HTR-8/SVneo (cell line): ENCODE results near the genes TMBIM6 and CELA1.

DNA sequence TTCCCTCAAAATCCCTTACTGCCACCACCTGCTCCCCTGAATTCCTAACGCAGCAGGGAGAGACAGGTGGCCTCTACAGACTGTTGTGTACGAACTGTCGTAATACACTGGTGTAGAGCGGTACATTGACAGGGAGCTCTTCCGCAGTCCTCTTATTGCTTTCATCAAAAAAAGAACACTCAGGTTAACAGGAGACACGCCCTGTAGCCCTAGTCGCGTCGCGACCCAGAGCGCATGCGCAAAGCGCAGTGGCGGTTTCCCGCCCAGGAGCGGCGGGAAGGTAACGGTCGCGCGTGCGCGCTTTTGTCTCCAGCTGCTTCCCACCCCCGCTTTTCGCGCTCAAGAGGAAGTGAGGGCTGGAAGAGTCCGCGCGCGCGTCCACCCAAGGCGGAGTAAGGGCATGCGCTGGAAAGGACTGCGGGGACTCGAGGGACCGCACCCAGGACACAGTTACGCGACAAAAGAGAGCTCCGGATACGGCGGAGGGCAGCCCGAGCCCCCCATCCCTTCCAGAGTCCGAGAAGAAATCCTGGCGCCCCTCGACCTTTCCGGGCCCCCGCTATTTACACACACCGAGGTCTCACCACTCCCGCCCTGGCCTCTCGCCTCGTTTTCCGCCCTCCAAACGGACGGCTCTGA lies 515 bp downstream of the TUBA1B start:
- RRBS, result under 1% methylated on average over 12 of the region's 54 CpGs

DNA sequence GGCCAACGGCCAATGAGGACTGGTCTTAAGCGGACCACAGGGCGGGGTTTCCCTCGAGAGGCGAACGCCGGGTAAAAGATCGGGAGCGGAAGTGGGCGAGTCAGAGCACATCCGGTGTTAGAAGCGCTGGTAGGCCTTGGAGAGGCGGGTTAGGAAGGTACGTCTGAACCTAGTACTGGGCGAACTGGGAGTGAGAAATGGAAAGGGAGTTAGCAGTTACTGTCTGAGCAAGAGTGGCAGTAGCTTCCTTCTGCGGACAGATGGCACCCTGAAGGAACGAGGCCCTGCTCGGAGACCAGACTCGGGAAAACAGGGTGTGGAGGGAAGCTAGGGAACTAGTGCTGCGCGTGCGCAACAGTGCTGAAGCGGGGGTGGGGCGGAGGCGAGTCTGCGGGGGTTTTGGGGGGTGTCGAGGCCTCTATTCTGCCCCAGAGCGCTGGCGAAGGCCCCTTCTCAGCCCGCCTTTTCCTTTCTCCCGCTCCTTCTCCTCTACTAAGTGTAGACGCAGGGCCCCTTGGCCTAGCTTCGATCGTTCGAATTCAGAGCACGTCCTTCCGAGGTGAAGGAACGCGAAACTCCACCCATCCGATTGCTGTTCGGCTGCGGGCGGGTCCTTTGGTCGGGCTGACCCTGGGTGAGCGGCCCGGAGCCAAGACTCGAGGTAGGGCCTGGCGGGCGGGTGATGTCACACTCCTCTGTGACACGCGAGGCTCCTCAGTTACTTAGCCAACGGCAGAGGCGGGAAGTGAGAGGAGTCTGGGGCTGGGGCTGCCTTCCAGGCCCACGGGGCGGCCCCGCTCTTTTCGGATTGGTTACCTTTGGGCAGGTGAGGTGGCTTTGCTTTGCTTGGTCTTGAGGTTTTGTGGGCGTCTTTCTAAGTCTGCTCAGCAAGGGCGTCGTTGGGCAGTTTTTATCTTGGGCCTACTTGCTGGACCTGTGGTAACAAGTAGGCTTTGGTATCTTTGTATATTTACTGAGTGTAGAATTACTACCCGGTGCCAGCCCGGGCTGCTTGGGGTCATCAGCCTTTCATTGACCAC lies at the start of gene TMBIM6:
TSS of gene TMBIM6 (plus strand) at position 103 of the 1,040 bp plus-strand sequence.
- RRBS, result 7% methylated on average over 4 of the region's 62 CpGs

DNA sequence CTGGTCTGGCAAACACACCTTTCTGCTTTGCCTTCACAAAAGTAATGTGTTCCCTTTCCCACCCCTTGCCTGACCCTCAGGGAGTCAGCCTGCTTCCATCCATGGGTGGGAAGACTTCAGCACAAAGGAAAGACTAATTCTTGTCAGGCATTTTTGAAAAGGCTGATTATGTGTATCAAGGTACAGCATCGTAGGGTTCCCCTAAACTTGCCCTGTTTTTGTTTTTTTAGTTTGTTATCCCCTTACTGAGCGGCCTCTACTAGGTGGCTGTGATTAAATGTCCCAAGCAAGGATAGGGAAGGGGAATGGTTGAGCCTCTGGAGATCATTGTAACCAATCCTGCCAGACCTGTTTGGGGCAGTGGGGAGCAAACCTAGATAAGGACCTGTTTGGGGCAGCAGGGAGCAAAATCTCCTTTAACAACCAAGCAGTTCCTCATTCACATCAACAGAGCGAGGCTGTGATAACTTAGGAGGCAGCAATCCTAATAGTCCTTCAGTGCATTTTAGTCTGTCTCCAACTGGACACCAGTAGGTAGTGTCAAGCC lies 22.2 kb downstream of the TMBIM6 start:
- RRBS, result no CpG with 5 or more reads among the region's 3 CpGs

- RRBS, result 92% methylated on average over 20 of the region's 48 CpGs
These were observed 804 bp upstream of the AQP5 start for GRCh38 chr12:49960731-49961404.

GRCh38 chr12:49972224-49972721 lies 474 bp upstream of the AQP6 start:
- RRBS, result no CpG with 5 or more reads among the region's 14 CpGs

DNA sequence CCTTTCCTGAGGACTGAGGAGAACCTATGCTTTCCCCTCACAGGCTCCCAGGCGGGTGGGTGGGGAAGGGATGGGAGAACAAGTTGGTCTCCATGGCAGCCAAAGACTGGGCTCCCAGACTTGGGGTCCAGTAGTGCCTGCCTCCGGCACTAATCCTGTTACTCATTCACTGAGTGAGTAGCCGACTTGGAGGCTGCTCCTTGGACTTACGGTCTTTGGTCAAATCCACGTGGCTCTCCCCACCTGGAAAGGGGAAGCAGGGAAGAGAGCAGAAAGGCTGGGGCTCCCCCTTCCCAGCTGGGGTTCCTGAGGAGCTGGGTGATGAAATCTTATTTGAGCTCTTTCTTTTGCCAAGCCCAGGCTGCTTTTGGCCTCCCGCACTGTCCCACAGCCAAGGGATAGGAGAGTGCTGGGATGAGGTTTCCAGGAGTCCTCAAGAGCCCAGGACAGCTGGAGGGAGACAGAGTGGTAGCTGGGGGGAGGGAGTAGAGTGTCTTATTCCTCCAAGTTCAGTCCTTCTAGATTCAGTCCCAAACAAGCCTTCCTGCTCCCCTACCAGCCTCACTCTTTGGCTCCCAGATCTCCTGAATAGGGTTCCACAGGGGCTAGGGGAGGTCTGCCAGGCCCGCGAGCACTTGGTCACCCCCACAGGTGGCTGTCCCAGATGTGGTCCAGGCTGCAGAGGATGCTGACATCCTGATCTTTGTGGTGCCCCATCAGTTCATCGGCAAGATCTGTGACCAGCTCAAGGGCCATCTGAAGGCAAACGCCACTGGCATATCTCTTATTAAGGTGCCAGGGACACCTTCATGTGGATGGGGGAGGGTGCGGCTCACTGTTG lies 1.3 kb downstream of the GPD1 start:
- RRBS, result no CpG with 5 or more reads among the region's 11 CpGs

- RRBS, result no CpG with 5 or more reads among the region's 5 CpGs
These were observed 21.2 kb upstream of the CERS5 start for GRCh38 chr12:50188286-50188881.

GRCh38 chr12:50297919-50298524 lies 14.7 kb upstream of the LIMA1 start:
- RRBS, result no CpG with 5 or more reads among the region's 1 CpG

GRCh38 chr12:50390190-50390501 lies 6.3 kb downstream of the FAM186A start:
- RRBS, result no CpG with 5 or more reads among the region's 3 CpGs

- RRBS, result no CpG with 5 or more reads among the region's 33 CpGs
These were observed 1.1 kb downstream of the ATF1 start for GRCh38 chr12:50764757-50765734.

DNA sequence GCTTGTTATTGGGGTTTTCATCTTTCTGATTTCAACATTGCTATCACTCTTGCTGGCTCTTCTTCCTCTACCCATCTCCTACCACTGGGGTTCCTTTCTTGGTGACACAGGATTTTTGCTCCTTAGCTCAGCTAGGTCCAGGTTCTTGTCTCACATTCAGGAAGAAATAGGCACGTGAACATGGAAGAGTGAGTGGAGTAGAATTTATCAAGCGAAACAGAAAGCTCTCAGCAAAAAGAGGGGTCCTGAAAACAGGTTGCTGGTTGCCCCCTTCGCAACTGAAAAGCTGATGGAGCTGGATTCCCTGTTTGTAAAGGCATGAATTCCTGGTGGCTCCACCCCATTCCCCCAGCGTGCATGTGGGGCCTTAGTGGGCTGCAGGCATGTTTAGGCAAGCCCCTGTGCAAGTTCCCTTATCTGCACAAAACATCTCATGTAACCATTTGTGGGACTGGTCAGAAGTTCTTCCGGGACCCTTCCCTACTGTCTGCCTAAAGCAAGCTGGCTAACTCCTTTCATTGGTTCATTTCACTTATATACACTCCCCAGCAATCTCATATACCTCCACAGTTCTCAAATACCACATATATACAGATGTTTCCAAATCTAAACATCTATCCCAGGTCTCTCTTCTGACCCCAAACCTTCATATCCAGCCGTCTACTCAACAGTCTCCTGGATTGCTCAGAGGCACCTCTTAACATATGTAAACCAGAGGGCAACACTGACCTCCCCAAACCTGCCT lies 3.5 kb downstream of the METTL7A start:
- RRBS, result no CpG with 5 or more reads among the region's 6 CpGs

DNA sequence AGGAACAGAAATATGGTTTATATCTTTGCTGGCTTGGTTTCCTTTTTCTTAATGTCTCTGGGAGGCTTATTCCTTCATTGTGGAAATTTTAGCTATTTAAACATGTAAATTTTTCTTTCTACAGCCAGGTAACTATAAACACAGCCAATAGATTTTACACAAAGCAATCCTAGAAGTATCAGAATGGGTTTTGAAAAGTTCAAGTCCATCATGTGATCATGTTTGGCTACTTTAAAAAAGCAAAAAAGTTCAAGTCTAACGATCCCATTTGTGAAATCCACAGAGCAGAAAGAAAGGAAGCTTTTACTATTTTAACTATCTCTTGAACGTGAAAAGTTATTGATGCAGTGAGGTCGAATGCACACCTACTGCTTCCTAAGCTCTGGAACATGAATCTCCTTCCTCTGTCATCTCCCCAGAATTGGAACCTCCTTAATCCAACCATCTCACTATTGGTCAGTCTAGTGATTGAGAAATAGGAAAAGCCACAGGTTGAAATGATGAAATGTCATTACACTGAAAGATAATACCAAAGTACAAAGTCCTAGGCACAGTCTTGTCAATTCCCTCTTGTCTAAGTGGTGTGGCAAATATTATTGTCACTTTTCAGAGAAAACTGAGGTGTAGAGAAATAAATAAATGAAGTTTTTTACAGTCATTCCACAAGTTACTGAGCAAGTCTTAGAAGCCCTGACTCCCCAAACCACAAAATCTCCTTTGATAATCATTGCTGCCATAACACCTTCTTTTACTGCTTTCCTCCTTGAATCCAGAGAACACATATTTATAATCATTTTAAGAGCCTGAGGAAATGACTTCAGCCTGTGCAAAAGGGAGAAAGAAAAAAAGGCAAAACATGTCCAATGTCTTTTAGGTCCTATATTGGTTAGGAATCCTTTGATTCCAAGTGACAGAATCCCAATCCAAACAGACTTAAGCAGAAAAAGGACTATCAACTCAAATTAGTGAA lies 8.0 kb downstream of the METTL7A start:
- RRBS, result no CpG with 5 or more reads among the region's 3 CpGs

DNA sequence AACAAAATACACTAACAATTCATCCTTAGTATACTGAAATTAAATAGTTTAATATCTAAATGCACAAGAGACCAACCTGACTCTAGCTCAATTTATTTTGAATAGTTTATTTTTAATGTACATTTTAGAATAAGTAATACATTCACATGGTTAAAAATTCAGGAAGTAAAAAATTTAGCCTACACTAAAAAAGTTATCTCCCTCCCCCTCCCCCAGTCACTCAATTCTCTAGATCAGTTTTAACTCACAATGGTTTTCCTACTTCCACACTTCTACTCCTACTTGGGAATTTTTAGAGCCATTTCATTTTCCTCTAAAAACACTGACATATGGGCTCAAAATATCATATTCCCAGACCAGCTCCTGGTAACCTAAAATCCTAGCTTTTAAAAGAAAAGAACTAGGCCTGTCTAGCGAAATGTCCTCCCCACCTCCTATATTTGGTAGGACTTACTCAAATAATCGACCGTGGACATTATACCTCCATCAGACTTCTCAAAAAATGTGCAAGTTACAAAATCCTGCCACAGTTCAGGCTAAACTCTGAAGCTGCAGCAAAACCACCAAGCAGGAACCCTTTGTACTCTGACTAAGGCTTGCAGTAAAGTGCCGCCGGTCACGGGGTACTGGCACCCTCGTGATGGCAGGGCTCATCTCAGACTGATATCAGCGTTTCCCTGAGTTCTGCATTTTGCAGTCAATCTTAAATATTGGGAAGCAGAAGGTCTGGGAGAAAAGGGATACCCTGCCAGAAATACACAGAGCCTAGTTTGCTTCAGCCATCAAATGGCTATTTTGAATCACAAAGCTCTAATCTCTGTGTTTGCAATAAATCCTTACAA lies 17.3 kb downstream of the SLC11A2 start:
- RRBS, result no CpG with 5 or more reads among the region's 8 CpGs

- RRBS, result no CpG with 5 or more reads among the region's 18 CpGs
These were observed 888 bp downstream of the TFCP2 start for GRCh38 chr12:51171896-51172598.

DNA sequence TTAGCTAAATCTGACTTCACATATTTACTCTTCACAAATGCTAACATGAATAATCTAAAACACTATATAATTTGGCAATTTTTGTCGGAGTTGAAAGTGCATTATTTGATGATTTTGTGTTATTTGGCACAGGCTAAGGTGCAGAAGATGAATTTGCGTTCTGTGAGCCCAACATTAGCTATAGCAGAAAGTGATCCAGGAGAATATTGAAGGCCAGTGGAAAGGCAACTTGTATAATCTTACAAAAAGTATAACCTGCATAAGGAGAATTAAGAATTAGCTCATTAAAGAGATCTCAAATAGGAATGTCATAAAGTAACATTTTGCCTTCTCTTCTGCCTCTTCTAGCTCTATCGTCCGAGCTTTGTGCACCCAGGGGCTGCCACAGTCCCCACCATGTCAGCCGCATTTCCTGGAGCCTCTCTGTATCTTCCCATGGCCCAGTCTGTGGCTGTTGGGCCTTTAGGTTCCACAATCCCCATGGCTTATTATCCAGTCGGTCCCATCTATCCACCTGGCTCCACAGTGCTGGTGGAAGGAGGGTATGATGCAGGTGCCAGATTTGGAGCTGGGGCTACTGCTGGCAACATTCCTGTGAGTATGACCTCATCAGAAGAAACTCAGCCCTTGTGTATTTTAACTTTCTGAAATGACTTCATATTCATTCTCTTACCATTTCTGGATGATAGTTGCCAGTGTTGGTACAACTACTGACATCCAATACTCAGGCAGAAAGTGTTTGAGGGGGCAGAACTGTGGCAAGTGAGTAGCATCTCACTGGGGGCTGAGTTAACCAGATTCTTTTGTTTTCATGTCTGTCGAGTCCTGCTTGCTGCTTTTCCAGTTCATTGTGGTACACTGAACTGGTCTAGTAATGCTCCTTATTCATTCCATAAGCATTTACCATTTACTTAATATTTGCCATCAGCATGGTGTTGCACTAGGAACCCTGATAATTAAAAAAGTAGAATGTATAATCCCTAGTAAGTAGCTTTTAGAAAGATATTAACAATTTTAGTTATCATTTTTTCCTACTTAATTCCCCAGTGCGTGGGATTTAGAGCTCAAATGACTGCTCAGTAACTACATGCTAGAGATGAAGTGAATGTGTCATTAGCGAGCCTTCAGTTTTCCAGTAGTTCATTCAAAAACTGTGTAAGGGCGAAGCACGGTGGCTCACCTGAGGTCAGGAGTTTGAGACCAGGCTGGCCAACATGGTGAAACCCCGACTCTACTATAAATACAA lies 2.3 kb downstream of the DAZAP2 start:
- RRBS, result no CpG with 5 or more reads among the region's 12 CpGs

DNA sequence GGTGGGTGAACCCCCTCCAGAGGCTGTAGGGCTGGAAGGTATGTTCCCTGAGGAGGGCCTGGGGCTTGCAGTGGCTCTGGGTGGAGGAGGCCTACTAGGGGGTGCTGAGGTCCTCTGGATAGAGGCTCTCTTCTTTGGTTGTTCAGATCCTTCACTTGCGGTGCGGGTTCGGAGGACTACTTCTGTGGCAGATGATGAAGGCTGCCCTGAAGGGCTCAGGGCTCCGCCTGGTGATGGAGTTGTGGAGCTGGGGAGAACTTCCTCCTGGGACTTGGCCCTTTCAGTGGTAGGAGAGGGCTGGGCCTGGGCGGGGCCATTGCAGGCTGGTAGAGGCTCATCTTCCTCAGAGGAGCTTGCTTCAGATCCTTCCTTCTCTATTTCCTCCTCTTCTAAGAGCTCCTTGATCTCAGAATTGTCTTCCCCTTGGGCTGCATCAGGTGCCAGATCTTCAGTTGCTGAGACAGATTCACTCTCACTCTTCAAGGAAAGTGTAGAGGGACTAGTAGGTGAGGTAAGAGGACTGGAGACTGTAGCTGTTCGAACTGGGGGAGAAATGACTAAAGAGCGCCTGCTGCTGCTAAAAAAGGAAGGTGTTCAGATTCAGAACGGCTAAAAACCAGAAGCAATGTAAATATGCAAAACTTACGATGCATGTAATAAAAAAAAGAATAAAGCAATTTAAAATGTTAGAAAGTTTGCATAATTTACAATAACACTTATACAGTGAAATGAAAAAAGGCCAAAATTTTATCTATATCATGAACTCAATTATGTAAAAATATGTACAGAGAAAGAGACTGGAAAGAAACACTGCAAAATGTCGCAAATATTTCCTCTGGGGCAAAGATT lies 21.8 kb upstream of the SMAGP start:
- RRBS, result no CpG with 5 or more reads among the region's 10 CpGs

DNA sequence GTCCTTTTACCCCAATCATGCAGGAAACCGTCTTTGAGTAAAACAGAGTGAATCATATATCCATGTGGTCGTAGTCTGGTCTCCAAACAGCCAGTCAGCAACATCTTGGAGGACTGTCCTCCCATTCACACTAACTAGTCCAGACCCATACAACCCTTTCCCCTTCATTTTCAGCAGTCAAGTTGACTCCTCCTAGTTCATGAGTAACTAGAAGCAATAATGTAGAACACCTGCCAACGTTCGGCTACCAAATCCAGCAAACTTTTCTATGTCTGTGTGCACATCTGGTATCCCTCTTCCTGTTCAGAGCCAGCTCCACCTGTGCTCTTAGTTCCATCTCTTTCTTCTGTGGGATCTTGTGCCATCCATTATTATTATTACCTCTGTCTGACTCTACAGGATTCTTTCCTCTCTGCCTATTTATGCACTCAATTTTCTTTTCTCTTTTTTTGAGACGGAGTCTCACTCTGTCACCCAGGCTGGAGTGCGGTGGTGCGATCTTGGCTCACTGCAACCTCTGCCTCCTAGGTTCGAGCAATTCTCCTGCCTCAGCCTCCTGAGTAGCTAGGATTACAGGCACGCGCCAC lies 10.9 kb upstream of the BIN2 start:
- RRBS, result no CpG with 5 or more reads among the region's 10 CpGs

DNA sequence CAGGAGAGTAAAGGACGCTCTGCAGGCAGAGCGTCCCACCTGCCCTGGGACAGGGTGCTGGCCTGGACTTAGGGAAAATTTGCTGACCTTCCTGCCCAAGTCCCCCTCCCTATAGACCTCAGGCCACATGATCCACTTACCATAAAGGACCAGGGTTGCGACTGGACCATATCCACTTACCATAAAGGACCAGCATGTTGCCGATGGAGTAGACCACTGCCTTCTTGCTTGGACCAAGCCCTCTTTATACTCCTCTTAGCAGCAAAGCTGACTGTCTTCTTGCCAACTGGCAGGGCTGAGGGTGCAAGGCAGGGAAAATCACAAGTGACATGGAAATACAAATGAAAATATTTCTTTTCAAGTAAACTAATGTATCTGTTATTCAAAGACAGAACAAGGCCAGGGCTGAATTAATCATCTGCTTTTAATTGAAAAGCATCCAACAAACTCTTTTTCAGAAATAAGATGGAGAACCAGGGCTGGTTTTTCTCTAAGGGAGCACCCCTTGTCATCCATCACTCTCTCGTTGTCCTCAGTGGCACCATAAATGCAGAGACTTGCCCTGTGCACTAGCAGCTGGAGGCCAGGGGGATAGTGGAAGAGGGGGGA lies at the start of gene CELA1:
TSS of gene CELA1 (minus strand) at position 237 of the 609 bp plus-strand sequence.
- RRBS, result no CpG with 5 or more reads among the region's 5 CpGs

DNA sequence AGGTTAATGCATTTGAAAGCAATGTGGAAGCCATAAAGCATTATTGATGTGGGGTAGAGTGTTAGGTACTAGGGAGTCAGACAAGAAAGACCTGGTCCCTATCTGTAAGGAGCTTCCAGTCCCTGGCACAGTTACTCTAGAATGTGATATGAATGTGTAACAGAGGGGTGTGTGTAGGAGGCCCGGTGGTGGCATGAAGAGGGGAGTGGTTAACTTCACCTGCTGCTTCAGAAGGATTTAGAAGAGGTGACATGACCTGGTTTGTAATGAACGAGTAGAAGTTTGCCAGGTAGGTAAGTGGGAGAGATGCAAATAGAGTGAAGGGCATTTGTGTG lies 15.1 kb upstream of the GALNT6 start:
- RRBS, result no CpG with 5 or more reads among the region's 2 CpGs

DNA sequence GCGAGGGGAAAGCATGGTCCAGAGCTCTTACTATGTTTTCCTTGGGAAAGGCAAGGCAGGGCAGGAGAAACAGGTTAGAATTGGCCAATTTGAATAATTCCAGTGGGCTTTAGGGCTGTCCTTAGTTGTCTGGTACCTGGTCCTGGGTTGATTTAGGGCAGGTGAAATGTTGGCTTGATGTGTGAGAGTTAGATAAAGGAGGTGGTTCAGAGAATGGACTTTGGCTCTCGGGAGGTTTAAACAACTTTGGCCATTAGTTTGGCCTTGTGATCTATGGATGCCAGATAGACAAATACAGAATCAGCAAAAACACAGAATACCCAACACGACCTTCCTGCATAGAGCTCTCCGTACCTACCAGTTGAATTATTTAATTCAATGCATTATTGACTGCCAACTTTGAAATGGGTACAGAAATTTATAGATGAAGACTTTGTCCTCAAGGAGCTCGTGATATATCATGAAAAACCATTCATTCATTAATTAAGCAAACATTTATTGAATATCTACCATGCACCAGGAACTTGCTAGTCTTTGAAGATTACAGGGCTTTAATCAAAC lies 35.1 kb downstream of the SCN8A start:
- RRBS, result no CpG with 5 or more reads among the region's 5 CpGs